Stomach (tissue), 7 donors: ENCODE measurements around a stretch of chr1.

GRCh38 chr1:196450362-196451142 lies 157.7 kb downstream of the KCNT2 start:
- PRO-cap = no peak
- RAMPAGE, long total RNA, 5 experiments = no peak in any of the 5 experiments
- RRBS = no CpG with 5 or more reads among the region's 3 CpGs

- PRO-cap = no peak
- RAMPAGE, long total RNA, 5 experiments = no peak in any of the 5 experiments
- RRBS = no CpG with 5 or more reads among the region's 12 CpGs
These were observed 1.8 kb upstream of the CFH start for GRCh38 chr1:196650029-196650455.

- PRO-cap = no peak
- RAMPAGE, long total RNA, 5 experiments = start-site peak on the plus strand in 1 of 5 experiments, at chr1:196678203-196678953 at its widest, 12 reads per replicate
- RRBS = no CpG with 5 or more reads among the region's 6 CpGs
These were observed 26.7 kb downstream of the CFH start for GRCh38 chr1:196678427-196679141.

DNA sequence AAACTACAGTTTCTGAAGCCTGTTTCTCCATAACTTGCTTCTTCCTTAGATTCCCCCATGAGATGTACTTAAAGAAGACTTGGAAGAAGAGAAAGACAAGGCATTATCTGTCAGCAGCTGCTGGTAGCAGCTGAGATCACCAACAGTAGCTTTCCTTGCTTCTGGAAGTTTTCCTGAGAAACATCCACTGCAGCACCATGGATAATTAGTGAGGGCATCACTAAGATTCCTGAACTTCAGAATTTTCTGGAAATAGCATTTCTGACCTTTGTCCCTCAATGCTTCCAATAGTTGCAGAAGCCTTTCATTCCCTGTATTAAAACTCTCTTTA lies 386 bp upstream of the CFHR4 start:
- PRO-cap = no peak
- RAMPAGE, long total RNA, 5 experiments = no peak in any of the 5 experiments

- PRO-cap = no peak
- RAMPAGE, long total RNA, 5 experiments = no peak in any of the 5 experiments
- RRBS = no CpG with 5 or more reads among the region's 1 CpG
These were observed 955 bp downstream of the CFHR2 start for GRCh38 chr1:196944593-196944792.

DNA sequence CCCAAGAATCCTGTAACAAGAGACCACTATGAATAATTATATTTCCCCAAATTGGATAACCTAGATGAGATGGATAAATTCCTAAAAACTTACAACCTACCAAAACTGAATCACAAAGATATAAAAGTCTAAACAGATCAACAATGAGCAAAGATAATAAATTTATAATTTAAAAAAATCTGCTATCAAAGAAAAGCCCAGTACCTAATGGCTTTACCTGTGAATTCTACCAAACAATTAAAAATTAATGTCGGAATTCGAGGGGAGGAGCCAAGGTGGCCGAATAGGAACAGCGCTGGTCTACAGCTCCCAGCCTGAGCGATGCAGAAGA lies 26.8 kb upstream of the DENND1B start:
- PRO-cap = no peak
- RAMPAGE, long total RNA, 5 experiments = no peak in any of the 5 experiments
- RRBS = no CpG with 5 or more reads among the region's 5 CpGs

DNA sequence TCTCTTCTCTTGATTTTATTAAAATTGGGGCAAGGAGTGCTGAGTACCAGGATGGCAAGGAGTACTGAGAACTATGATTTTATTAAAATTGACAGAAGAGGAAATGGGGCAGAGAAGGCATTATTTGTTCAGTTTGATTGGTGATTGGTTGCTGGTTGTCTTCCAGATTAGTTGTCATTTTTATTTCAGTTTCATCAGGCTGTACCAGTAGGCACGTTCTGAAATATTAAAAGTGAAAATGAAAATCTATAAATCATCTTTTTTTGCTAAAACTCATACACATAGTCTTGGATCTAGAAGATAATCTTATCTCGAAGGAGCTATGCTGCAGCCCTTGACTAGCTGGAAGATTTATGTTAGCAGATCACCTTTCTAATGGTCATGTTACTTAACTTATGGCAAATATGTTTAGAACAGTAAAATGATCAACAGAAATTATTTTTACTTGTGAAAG lies 28.9 kb downstream of the NEK7 start:
- PRO-cap = no peak
- RAMPAGE, long total RNA, 5 experiments = no peak in any of the 5 experiments
- RRBS = no CpG with 5 or more reads among the region's 2 CpGs

DNA sequence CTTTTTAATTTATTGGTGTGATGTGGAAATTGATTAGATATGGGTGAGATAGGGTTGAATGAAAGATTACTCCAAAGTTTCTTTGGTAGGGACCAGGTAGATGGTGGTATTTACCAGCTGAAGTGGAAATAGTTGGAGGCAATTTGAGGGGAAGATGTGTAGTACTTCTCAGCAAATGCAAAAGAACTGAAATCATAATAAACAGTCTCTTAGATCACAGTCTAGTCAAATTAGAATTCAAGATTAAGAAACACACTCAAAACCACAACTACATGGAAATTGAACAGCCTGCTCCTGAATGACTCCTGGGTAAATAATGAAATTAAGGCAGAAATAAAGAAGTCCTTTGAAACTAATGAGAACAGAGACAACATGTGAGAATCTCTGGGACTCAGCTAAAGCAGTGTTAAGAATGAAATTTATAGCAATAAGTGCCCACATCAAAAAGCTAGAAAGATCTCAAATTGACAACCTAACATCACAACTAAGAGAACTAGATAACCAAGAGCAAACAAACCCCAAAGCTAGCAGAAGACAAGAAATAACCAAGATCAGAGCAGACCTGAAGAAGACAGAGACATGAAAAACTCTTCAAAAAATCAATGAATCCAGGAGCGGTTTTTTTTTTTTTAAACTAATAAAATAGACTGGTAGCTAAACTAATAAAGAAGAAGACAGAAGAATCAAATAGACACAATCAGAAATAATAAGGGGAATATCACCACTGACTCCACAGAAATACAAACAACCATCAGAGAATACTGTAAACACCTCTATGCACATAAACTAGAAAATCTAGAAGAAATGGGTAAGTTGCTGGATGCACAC lies 35.8 kb downstream of the NEK7 start:
- PRO-cap = no peak
- RAMPAGE, long total RNA, 5 experiments = start-site peak on the plus strand in 2 of 5 experiments, centred at positions 241 to 418 of the sequence, 7 to 15 reads per replicate
- RRBS = no CpG with 5 or more reads among the region's 1 CpG

GRCh38 chr1:198523093-198523686 lies 17.3 kb downstream of the ATP6V1G3 start:
- PRO-cap = no peak
- RAMPAGE, long total RNA, 5 experiments = no peak in any of the 5 experiments
- RRBS = no CpG with 5 or more reads among the region's 2 CpGs

DNA sequence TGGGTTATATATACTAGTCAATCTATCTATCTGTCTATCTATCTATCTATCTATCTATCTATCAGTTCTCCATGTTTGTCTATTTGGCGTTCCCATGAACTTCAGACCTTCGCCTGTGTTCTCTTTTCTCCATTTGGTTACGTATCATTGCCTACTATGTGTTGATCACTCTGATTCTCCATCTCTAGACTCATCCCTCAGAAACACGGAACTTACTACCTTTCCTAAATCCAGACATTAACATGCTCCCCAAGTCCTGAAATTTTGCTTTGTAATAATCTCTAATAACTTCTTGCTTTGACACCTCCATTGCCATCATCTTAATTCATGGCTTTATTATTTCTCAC lies 3.5 kb downstream of the PTPRC start:
- PRO-cap = no peak
- RAMPAGE, long total RNA, 5 experiments = no peak in any of the 5 experiments
- RRBS = no CpG with 5 or more reads among the region's 4 CpGs

DNA sequence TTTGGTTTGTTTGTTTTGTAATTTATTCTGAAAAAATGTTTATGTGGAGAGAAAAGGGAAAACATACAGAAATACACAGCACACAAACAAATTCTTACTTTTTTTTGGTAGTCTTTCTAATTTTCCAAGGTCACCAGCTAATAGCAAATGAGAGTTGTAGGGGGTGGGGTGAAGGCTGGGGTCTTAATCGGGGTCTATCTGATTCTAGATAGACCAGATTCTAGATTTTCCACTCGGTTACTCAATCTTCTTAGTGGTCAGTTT lies 9.3 kb downstream of the PTPRC start:
- PRO-cap = no peak
- RAMPAGE, long total RNA, 5 experiments = no peak in any of the 5 experiments
- RRBS = no CpG with 5 or more reads among the region's 2 CpGs

DNA sequence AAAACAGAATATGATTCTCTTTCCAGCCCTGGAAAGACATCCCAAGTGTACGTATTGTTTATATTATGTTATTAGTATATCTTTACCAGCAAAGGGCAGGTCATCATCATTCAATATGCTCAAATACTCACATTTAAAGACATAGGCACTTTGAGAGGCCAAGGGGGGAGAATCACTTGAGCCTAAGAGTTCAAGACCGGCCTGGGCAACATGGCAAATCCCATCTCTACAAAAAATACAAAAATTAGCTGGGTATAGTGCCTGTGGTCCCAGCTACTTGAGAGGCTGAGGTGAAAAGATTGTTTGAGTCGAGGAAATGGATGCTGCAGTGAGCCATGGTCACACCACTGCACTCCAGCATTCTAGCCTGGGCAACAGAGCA lies 27.0 kb downstream of the PTPRC start:
- PRO-cap = no peak
- RAMPAGE, long total RNA, 5 experiments = no peak in any of the 5 experiments
- RRBS = no CpG with 5 or more reads among the region's 3 CpGs

GRCh38 chr1:198729621-198730001 lies 90.8 kb downstream of the PTPRC start:
- PRO-cap = no peak
- RAMPAGE, long total RNA, 5 experiments = no peak in any of the 5 experiments
- RRBS = no CpG with 5 or more reads among the region's 3 CpGs

DNA sequence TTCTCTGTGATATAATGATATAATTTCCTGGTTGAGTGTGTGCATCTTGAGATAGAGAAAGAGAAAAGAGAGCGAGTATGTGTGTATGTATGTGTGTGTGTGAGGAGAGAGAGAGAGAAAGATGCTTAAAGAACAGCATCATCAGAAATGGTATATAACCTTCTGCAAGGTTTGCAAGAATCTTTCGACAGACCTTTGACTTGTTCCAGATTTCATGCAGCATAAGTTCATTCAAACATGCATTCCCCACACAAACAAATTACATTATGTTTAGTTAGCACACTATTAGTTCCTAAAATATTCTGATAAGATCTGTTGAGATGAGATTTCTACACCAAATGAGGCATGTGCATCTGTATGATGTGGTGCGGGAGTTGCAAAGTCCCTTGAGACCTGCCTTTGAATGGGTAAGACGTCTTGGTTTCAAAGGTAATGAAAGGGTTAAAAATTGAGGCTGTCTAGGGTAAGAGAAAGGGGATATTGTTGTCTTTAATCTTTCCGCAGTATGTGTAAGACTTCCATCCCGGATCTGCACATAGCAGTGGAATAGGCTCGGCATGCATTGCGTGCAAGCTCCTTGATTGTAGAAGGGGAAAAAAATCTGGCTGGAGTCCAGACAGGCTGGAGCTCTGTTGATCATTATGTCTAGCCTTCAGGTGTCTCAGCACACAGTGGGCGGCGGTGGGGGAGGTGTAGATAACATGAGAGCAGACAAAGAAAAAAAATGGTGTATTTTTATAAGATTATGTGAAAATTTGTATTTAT lies 296.5 kb downstream of the PTPRC start:
- PRO-cap = bidirectional peak, plus-strand start at position 534 of the sequence, minus-strand start at position 531 of the sequence
- RAMPAGE, long total RNA, 5 experiments = no peak in any of the 5 experiments
- RRBS = no CpG with 5 or more reads among the region's 10 CpGs

DNA sequence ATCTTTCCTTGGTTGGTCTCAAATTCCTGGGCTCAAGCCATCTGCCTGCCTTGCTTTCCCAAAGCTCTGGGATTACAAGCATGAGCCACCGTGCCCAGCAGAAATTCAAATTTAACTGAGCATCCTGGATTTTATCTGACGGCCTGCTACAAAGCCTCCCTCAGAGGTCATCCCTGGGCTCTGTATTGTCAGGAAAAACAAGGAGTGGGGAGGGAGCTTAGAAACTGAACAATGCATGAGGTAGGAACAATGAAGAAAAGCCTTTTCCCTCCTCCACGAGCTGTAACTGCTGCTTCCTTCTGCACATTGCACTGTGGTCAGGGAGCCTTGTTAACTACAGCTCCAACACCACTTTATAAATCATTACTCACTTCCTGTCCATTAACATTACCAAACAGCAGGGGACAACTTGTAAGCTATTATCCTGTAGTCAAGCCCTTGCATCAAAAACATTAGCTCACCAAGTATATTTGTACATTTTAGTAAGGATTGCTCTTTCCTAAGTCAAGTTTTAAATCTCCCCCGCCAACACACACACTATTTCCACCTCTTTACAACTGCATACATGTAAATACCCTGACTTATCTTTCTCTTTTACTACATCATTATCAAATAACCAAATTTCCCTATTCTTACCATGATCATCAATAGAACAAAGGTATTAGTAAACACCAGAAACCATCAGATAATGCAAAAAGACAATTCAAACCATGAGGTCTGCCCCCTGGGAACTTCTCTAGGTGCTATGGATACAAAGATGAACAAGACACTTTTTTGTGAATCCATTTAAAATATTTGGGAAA lies 335.9 kb upstream of the NR5A2 start:
- PRO-cap = no peak
- RAMPAGE, long total RNA, 5 experiments = no peak in any of the 5 experiments
- RRBS = no CpG with 5 or more reads among the region's 4 CpGs

- PRO-cap = bidirectional peak, plus-strand start at chr1:200042599, minus-strand start at chr1:200042329; bidirectional peak, plus-strand start at chr1:200042885, minus-strand start at chr1:200042749; unidirectional peak, minus-strand start at chr1:200042942
- RAMPAGE, long total RNA, 5 experiments = start-site peak on the plus strand in 2 of 5 experiments, at chr1:200042597-200043290 at its widest, 5 to 17 reads per replicate
- RRBS = 4% methylated on average over 13 of the region's 69 CpGs
These were observed 14.8 kb downstream of the NR5A2 start for GRCh38 chr1:200042000-200043100.

DNA sequence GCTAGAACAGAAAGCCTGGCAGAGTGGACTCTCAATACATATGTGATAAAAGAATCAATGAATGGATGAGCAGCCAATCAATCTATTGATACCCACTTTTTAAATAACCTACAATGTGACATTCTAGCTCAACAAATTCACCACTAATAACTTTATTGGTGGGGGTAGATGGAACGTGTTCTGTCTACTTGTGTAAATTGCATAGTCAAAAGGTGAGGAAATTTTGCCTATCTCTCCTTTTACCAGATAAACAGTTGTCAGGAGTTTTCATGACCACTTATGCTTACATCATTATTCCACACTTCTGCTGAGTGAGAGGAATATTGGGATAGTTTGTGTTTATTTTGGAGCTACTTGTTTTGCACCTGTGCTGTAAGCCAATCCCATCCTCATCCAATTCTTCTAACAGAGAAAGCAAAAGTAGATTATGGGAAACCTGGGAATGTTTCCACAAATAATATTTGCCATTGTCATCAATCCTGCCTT lies 154.5 kb downstream of the ZNF281 start:
- PRO-cap = no peak
- RAMPAGE, long total RNA, 5 experiments = no peak in any of the 5 experiments
- RRBS = no CpG with 5 or more reads among the region's 1 CpG

DNA sequence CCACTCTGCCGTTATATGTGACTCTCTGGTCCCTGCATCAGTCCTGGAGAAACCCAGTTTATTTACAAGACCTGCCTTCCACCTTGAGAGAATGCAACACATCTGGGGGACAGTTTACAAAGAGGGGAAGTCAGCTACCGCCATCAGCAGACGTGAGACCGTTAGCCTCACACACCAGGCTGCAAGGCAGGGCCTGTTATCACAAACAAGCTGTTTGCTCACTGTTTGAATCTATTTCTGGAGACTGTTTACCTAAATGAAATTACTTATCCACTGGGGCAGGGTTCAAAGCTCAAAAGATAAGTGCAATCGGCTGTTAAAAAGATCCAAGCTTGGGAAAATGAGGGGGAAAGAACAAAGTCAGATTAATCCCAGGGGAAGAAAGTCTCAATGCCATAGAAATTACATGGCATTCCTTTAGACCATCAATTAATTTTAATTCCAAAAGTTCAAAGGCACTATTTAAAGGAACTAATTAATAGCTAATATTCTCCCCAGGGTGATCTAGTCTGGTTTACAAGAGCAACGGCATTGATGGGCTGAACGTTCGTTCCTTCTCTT lies 134.4 kb downstream of the ZNF281 start:
- PRO-cap = no peak
- RAMPAGE, long total RNA, 5 experiments = no peak in any of the 5 experiments
- RRBS = no CpG with 5 or more reads among the region's 8 CpGs

GRCh38 chr1:200372184-200372485 lies 37.7 kb downstream of the ZNF281 start:
- PRO-cap = no peak
- RAMPAGE, long total RNA, 5 experiments = no peak in any of the 5 experiments
- RRBS = no CpG with 5 or more reads among the region's 1 CpG

DNA sequence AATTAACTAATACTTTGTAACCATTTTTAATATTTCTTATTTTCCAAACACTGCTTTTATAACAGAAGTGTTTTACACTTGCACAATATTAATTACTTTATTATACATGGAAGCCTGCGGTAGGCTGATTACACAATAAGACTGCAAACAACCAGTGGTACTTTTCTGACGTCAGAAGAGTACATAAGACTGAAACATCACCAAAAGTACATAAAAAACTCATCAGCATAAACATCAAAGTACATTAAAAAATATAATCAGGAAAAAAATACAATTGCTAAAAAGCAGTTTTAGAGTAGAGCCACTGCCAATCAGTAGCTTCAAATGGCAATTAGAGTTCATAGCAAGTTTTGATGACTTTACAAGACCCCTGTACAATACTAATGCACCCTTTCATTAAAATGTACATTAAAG lies 4.5 kb downstream of the ZNF281 start:
- PRO-cap = no peak
- RAMPAGE, long total RNA, 5 experiments = no peak in any of the 5 experiments
- RRBS = no CpG with 5 or more reads among the region's 2 CpGs